AG04449 (cell line): ENCODE measurements around the genes FGF13, F9, SPANXA2 and SLITRK2.

DNA sequence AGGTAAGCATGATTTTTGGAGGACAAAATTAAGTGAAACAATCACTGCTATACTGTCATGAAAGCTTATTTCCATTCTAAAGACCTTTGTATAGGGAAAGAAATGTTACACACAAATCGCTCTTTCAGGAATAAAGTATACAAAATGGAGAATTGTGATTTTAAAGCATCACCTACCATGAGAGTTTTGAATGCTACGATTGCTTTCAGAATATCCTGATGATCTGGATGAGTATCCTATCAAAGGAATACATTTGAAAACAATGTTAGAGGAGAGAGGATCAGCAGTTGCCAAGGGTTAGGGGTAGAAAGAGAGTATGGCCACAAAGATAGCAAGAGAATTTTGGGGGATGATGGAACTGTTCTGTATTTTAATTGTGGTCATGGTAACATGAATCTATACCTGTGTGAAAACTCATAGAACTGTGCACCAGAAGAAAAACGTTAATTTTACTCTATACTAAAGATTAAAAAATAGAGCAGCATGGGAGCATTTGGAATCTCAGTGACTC lies 39.9 kb downstream of the CD40LG start:
- RRBS: no CpG with 5 or more reads among the region's 3 CpGs

DNA sequence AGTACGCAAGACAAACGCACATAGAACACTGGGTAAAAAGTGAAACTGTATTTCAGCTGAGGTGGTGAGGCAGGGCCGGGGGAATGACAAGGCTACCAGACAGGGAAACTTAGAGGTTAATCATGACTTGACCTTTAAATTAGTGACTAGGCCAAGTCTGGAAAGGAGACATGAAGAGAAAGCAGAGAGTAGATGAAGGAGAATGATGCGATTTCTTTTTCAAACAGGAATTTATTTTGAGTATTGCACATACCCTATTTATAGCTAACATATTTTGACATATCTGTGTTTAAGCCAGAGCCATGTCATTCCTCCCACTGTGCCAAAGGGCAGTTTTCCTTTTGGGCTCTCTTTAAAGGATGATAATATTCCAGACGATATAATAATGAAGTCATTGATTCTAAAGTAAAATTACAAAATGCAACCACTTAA lies 49.4 kb downstream of the ARHGEF6 start:
- RRBS: no CpG with 5 or more reads among the region's 5 CpGs

DNA sequence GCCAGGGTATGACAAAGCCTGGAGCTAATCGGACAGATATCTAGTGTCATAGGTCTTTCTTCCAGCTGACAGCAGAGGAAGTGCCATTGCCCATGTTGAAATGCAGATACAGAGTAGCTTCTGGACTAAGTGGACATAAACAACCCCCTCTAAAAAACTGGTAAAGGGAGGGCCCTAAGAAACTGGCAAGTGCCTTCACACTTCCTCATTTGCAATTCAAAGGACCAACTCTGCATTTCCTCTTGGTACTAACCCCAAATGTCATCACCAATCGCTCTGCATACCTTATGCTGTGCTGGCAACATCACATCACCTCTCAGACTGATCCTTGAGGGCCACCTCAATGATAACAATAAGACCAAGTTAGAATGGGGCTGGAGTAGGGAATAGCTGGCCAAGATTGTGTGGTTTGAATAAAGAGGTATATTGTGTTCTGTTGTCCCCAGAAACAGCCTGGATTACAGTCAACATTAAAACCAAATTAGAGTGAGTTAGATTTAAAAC lies 20.7 kb downstream of the ARHGEF6 start:
- RRBS: no CpG with 5 or more reads among the region's 2 CpGs

GRCh38 chrX:136768368-136769102 lies 12.2 kb downstream of the ARHGEF6 start:
- RRBS: no CpG with 5 or more reads among the region's 7 CpGs

GRCh38 chrX:136784309-136784689 lies 3.6 kb upstream of the ARHGEF6 start:
- RRBS: no CpG with 5 or more reads among the region's 2 CpGs

GRCh38 chrX:136935521-136936022 lies 55.0 kb upstream of the RBMX start:
- RRBS: 86% methylated on average over 1 of the region's 10 CpGs

DNA sequence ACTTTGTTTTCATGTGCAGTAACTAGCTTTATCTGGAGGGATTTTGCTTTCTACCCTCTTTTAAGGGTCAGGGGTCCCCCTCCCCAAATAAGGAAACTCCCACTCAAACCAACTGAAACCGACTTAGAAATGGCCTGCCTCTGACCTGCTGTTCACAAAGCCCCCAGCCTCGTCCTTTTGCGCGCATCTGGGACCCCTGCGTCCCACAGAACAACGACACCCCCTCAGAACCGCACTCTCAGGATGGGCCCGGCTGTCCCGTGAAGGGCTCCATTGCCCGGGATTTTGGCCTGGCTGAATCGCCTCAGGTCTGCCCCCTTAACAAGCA lies 2.7 kb upstream of the ZIC3 start:
- RRBS: 15% methylated on average over 2 of the region's 11 CpGs

DNA sequence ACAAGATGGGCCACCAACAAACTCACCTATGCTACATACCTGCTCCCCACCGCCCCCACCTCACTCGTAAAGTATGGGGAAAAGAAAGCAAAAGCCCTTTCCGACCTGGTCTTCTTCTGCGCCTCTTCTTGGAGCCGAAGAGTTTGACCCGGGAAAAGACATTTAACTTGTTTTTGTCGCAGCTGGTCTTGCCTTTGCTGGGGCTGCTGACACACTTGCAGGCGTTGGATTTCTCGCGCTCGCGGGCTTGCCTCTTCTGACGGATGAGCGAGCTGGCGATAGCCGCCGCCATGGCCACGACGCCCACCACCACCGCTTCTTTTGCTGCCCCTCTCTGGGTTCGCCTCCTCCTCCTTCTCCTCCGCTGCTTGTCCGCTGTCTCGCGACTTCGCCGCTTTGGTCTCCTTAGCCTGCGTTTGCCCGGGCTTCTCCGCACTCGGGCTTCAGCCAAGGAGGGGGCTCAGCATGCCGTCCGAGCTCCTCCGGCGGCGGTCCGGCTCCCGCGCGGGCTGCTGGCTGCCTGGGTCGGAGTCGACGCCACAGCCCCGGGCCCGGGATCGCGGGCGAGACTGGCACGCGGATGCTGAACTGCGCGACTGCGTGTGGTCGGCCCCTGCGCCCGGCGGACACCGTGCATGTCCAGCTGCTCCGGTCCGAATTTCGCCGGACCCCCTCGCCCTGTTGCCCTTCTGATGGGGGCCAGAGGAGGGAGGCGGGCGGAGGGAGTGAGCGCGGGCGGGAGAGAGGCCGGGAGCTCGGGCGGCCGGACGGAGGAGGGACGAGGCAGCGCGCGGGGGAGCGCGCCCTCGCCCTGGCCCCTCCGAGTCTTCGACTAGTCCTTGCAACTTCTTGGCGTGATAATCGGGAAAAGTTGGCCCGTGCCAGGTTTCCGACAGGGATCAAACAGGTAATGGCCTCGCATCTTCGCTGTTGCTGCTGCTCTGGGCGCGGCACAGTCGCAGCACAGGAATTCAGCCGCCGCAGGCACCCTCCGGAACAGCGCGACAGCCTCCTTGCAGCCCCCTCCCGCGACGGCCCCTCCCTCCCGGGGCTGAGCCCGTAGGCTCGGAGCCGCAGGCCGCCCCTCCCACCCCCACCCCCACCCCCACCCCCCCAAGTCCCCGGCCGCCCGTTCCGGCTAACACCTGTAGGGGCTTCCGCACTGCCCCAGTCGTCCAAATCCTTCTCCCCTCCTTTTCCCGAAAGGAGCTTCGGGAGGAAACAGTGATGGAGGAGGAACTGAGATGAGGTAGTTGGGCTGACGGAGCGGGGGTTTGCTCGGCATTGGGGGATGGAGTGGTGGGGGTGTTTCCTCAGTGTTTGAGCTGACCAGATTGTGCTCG lies at the start of gene FGF13:
Gene FGF13 (minus strand): TSS at position 1,006 of the 1,343 bp plus-strand sequence.
- RRBS: 3% methylated on average over 31 of the region's 116 CpGs

DNA sequence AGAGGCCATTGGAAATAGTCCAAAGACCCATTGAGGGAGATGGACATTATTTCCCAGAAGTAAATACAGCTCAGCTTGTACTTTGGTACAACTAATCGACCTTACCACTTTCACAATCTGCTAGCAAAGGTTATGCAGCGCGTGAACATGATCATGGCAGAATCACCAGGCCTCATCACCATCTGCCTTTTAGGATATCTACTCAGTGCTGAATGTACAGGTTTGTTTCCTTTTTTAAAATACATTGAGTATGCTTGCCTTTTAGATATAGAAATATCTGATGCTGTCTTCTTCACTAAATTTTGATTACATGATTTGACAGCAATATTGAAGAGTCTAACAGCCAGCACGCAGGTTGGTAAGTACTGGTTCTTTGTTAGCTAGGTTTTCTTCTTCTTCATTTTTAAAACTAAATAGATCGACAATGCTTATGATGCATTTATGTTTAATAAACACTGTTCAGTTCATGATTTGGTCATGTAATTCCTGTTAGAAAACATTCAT lies at the start of gene F9:
Gene F9 (plus strand): TSS at position 107 of the 504 bp plus-strand sequence.
- RRBS: no CpG with 5 or more reads among the region's 5 CpGs

DNA sequence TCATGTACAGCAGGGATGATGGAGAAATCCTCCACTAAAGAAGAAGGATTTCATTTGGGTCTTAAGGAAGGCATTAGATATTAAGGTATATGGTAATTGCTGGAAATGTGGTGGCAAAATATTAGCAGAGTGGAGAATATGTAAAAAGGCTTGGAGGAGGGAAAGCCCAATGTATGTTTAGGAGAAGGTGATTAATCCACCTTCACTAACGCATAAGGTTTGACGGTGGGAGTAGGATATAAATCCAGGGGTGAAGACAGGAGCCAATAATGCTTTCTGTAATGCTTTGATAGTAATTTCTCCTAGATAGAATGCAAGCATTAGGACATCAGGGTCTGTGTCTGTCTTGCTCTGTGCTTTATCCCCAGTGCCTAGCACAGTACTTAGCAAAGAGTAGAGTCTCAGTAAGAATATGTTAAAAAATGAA lies 21.1 kb upstream of the ENSG00000230707 start:
- RRBS: no CpG with 5 or more reads among the region's 2 CpGs

- RRBS: no CpG with 5 or more reads among the region's 8 CpGs
These were observed 205.8 kb upstream of the SOX3 start for GRCh38 chrX:140710607-140711092.

DNA sequence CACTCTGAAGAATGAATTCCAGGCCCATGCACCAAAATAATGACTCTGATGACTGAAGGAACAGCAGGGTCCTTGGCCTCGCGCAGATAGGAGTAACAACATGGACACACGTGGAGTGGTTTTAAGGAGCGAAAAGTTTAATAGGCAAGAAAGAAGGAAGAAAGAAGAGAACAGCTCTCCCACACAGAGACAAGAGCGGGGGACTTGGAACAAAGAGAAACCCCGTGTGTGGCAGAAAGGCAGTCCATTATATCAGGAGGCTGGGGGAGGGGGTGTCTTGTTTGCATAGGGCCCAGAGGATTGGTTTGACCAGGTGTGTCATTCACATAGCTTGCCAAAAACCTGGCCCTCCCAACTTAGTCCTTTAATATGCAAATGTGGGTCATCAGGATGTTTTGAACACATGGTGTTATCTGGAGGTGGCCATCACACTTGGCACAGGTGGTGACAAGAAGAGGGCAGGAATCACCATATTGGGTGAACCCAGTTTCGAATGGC lies 181.2 kb upstream of the SPANXB1 start:
- RRBS: no CpG with 5 or more reads among the region's 7 CpGs

DNA sequence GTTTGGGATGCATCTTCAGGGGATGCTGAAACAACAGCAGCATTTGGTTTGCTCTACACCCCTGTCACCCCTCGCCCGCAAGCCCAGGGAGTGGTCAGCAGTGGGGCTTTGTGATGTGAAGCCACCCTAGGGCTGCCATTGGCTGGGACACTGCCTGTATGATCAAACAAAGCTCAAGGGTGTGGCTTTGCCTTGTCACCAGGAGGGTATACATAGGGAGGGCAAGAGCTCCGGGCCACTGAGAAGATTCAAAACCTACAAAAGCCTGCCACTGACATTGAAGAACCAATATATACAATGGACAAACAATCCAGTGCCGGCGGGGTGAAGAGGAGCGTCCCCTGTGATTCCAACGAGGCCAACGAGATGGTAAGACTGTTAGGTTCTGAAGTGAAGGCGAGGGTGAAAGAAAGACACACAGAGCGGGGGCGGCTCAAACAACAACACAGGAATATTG lies at the start of gene SPANXA2:
Gene SPANXA2 (plus strand): TSS at position 238 of the 457 bp plus-strand sequence.
- RRBS: no CpG with 5 or more reads among the region's 11 CpGs

GRCh38 chrX:142977294-142978097 lies 48.2 kb upstream of the SPANXN4 start:
- RRBS: no CpG with 5 or more reads among the region's 6 CpGs

- RRBS: 5% methylated on average over 52 of the region's 86 CpGs
These were observed at the start of gene SLITRK2 for GRCh38 chrX:145817735-145818545. Gene SLITRK2 (plus strand): TSS chrX:145817829.

- RRBS: no CpG with 5 or more reads among the region's 2 CpGs
These were observed 63.0 kb upstream of the CXorf51A start for GRCh38 chrX:146877522-146877881.

DNA sequence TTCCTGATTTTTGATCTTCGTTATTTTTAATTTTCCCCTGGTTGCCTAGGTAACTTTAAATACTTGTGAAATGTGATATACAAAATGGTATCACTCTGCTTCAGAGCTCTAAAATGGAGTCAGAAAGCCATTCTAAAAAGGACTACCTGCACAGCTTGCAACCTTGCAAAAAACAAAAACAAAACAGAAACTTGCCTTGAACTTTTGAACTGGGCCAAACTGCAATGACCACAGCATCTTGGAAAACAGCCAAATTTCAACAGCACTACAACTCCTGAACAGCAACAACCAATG lies 36.0 kb upstream of the FMR1 start:
- RRBS: no CpG with 5 or more reads among the region's 1 CpG

DNA sequence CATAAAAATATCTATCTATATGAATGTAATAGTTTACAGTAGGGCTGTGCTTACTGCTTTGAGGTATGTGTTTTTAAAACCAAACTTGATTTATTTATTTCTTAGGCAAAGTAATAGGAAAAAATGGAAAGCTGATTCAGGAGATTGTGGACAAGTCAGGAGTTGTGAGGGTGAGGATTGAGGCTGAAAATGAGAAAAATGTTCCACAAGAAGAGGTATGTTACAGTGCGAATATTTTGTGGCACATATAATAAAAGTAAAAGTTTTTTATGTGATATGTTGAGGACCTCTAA lies 24.6 kb downstream of the FMR1 start:
- RRBS: no CpG with 5 or more reads among the region's 1 CpG

DNA sequence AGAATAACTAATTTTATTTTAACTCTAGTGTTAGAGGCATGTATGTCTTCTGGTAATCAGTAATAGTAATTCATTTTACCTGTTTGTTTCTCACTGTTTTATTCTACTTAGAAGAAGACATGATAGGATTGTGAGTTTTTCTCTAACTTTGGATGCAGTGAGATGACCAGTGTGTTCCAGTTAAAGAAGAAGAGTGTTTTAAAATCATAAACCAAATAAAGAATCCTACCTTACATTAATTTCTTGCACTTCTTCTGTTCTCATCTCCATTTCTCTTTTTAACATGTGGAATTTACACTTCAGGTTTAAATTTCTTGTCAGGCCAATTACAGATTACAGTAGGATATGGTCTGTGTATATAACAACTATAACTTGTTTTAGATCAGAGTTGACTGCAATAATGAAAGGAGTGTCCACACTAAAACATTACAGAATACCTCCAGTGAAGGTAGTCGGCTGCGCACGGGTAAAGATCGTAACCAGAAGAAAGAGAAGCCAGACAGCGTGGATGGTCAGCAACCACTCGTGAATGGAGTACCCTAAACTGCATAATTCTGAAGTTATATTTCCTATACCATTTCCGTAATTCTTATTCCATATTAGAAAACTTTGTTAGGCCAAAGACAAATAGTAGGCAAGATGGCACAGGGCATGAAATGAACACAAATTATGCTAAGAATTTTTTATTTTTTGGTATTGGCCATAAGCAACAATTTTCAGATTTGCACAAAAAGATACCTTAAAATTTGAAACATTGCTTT lies 32.7 kb upstream of the FMR1NB start:
- RRBS: no CpG with 5 or more reads among the region's 7 CpGs